ENCODE measurements around the gene LACTB.

GRCh38 chr15:60591234-60591942, 112.4 kb upstream of the ICE2 start:
- RRBS = 1% methylated on average over 33 of the region's 83 CpGs

GRCh38 chr15:60757825-60758261, 278.9 kb upstream of the ICE2 start:
- RRBS = no CpG with 5 or more reads among the region's 4 CpGs

- RRBS = no CpG with 5 or more reads among the region's 4 CpGs
Observed at GRCh38 chr15:60776405-60776780, 297.5 kb upstream of the ICE2 start.

- RRBS = no CpG with 5 or more reads among the region's 6 CpGs
Observed at GRCh38 chr15:60844931-60845385, 366.0 kb upstream of the ICE2 start.

DNA sequence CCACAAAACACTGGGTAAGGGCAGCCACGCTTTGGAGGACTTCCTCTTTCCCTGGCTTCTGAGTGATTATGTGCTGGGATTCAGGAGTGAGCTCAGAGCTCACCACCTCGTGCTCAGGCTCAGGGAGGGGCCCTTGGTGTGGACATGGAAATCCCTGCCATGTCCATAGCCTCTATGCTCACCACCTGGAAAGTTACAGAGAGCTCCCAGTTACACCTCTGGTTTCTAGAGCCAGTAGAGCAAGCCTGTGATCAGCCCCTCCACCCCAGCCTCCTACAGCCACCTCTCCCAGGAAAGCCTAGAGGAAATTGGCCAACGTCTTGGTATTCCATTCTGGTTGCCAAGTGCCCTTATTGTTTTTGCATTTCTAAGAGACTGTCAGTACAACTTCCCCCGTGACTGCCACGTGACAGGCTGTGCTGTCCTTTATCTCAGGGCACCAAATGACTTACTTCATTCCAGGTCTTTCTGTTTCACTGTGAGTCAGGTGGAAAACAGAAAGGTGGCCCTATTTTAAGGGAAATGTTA, 315.9 kb downstream of the RORA start:
- RRBS = no CpG with 5 or more reads among the region's 5 CpGs

- RRBS = no CpG with 5 or more reads among the region's 1 CpG
Observed at GRCh38 chr15:60918571-60918924, 310.6 kb downstream of the RORA start.

GRCh38 chr15:61102500-61102927, 126.6 kb downstream of the RORA start:
- RRBS = no CpG with 5 or more reads among the region's 3 CpGs

DNA sequence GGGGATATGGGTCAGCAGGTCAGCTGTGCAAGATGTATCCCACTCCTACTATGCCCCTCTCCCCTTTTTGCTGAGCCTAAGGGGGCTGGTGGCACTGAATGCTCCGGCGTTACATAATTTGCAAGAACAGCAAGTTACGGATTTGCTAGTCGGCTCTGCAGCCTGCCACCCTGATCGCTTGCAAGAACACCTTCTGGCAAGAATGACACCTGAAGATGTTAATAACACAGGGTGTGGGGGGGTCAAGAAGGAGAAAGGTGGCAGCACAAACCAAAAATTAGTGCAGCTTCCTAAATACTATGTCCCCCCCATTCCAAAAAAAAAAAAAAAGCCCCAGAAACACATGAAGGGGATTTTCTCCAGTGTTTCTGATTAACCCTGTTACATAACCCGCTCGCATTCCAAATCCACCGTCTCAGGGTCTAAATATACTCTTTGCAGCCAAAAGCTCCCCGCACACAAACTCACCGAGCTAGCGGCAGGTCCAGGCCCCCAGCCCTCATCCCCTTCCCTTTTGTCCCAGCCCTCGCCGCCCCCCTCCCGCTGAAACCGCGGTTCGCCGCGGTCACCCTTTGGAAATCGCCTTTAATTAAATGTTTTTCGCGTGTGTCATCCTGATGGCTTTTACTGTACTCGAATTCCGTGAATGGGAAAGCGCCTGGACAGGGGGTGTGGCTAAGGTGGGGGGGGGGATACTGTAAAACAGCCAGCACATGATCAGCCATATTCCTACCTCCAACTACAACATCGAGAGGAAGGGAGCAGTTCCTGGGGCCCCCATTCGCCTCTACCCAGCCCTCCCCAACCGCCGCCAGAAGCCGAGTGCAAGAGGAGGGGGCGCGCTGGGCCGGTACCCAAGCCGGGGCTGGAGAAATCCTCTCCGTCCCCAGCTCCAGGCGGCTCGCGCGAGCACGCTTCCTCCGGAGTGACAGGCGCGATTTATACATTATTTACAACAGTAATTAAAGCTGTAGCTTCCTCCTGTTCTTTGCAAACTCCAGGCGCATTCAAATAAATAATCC, 1.9 kb downstream of the RORA start:
- RRBS = under 1% methylated on average over 8 of the region's 44 CpGs

DNA sequence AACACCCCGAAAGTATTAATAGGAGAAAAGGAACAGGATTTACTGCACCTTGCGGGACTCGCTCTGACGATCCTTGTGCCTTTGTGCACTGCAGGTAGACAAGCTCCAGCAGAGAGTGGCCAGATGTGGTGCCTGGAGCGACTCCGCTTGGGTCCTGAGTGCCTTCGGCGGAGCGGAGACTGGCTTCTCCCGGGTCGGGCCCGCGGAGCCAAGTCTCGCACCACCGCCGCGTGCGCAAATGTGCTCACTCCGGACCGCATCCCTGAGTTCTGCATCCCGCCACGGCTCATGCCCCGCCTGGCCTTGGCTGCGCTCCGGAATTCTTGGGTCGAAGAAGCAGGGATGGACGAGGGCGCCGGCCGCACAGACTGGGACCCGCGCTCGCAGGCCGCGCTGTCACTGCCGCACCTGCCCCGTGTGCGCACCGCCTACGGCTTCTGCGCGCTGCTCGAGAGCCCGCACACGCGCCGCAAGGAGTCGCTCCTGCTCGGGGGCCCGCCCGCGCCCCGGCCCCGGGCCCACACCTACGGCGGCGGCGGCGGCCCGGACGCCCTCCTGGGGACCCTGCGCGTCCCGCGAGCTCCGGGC, 808 bp downstream of the C2CD4A start:
- RRBS = 2% methylated on average over 23 of the region's 66 CpGs

GRCh38 chr15:62653041-62653660, 262.8 kb downstream of the TLN2 start:
- RRBS = no CpG with 5 or more reads among the region's 4 CpGs

- RRBS = no CpG with 5 or more reads among the region's 11 CpGs
Observed at GRCh38 chr15:62658486-62658938, 268.2 kb downstream of the TLN2 start.

GRCh38 chr15:62895675-62896505, 146.7 kb upstream of the TPM1 start:
- RRBS = no CpG with 5 or more reads among the region's 5 CpGs

GRCh38 chr15:62940509-62941416, 101.8 kb upstream of the TPM1 start:
- RRBS = no CpG with 5 or more reads among the region's 11 CpGs

DNA sequence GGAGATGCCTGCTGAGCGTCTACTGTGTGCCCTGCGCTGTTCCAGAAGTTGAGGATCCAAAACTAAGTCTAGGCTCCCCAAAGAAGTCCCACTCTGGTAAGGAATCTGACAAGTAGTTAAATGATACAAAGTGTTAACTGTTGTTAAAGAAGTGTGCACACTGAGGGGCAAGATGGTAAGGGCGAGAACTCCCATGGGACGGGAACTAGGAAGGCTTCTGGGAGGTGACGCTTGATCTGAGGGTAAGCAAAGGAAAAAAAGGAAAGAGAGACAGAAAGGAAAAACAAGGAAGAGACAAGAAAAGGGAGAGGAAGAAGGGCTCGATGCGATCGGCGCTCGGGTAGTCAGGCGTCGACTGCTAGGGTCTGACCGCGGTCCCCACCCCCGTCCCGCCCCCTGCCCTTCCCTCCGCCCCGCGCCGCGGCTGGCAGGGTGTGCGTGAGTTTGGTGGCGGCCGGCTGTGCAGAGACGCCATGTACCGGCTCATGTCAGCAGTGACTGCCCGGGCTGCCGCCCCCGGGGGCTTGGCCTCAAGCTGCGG, at the start of gene LACTB:
LACTB (plus strand) TSS at position 463 of the 541 bp plus-strand sequence.
- RRBS = 2% methylated on average over 2 of the region's 30 CpGs

GRCh38 chr15:63276429-63276912, 934 bp upstream of the APH1B start:
- RRBS = no CpG with 5 or more reads among the region's 7 CpGs

- RRBS = no CpG with 5 or more reads among the region's 4 CpGs
Observed at GRCh38 chr15:63354784-63354983, 27.0 kb downstream of the CA12 start.

DNA sequence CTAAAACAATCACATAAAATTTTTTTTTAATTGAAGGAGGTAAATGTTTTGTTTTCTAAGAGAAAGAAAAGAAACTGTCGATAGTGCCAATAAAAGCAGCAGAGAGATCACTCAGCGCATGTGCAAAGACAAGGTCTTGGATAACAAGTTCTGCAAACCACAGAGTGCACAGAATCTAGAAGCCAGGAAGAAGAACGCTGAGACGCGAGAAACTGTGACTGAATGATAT, 10.9 kb upstream of the CA12 start:
- RRBS = no CpG with 5 or more reads among the region's 5 CpGs

DNA sequence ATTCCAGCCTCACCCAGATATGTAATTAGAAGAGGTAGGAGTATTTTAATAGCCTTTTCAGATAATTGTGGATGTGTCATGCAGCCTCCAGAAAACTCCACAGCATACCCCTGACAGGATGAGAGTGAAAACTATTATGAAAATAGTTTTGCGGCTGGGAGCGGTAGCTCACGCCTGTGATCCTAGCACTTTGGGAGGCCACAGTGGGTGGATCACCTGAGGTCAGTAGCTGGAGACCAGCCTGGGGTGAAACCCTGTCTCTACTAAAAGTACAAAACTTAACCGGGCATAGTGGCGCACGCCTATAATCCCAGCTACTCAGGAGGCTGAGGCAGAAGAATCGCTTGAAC, 21.4 kb upstream of the USP3 start:
- RRBS = no CpG with 5 or more reads among the region's 7 CpGs

- RRBS = no CpG with 5 or more reads among the region's 1 CpG
Observed at GRCh38 chr15:63490113-63490616, 14.2 kb upstream of the USP3 start.

- RRBS = no CpG with 5 or more reads among the region's 3 CpGs
Observed at GRCh38 chr15:63509175-63509528, 4.8 kb downstream of the USP3 start.

Measured in skeletal muscle cell (primary cell).